ENCODE data around the genes KDM5B and ADIPOR1.

- PRO-cap: no peak
These were observed 46.5 kb downstream of the ELF3 start for GRCh38 chr1:202056832-202057287.

DNA sequence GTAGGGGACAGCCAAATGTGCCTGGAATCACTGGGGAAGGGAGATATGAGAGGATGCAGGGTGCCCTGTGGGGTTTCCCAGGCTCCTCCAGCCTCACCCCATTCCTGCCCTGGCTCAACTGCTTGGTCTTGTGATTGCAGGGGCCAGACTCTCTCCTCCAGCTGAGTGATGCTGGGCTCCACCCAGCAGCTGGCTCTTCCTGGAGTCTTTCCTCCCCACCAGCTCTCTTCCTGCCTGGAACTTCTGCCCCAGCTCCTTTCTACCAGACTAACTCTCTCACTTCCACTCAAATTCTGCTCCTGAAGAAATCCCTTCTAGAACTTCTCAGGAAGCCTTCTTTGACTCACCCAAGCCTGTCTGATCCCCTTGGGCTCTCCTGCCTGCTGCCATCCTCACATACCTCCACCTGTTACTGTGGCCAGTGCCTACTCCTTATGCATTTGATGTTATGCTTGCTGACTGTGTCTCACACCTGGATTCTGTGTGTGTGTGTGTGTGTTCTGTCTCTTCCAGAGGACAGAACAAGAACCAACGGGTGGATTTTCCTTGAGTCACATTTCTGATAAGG, 9.2 kb upstream of the GPR37L1 start:
- PRO-cap: no peak

DNA sequence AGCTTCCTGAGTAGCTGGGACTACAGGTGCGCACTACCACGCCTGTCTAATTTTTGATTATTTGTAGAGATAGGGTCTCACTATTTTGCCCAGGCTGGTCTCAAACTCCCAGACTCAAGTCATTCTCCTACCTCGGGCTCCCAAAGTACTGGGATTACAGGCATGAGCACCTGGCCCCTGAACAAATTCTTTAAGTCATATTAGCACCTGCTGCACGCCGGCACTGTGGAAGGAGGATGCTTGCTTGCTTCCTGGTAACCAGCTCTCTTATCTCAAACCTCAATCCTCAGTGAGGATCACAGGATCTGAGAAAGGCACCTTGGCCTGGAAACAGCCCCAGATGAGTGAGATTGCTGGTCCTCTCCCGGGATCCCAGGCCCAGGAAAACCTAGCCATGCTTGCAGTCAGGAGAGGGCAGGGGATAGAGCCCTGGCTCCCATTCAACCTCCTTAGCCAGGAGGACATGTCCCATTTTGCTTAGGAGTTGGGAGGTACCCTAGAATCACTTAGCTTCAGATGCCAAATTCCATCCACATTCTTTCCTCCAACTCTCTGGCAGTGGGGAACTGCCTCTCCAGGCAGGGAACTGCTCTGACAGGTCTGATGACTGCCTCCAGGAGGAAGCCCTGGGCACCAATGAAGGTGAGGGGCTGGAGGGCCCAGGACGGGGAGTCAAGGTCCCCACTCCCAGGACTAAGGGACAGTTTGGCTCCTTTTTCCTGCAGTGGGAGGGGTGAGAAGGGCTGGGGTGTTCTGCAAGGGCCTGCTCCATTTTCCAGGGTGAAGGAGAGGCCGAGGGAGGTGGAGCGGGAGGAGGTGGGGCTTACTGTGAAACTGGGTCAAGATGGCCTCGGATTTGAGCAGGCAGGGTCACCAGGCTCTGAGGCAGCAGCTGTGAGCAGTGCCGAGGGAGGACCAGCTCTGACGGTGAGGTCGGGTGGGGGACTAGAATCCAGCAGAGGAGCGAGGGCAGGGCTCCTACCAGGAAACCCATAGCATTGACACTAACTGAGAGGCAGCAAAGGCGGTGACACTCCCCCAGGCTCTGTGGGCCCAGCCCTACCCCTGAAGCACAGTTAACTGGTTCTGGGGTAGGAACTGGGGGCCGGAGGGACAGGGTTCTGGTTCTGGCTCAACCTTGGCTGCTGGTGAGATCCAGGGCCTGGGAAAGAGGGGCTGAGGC, 9.5 kb downstream of the GPR37L1 start:
- PRO-cap: bidirectional peak, plus-strand start at position 901 of the sequence, minus-strand start at position 775 of the sequence

- PRO-cap: no peak
These were observed 10.3 kb downstream of the GPR37L1 start for GRCh38 chr1:202133059-202133355.

DNA sequence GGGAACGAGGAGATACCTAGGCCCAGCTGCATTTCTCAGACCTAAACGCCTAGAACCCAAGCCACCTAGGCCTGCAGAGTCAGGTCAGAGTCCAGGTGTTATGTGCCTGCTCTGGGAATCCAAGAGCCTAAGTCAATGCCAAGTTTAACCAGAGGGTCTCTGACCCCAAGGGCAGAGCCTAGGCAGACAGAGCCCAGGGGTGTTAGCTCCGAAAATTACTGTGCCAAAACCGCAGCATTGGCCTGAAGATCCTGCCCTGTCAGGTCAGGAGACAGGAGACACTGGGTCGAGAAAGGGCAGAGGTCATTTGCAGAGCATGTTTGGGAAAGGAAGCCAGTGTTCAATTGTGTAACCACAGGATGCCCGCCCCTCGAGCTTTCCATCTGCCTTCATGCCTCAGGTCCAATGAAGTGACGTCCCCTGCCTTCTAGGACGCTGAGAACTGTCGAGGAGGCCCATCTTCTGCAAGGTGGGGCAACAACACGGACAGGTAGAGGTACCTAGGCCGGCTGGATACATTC, 1.6 kb downstream of the ARL8A start:
- PRO-cap: unidirectional peak, plus-strand start at position 438 of the sequence

- PRO-cap: no peak
These were observed 1.3 kb downstream of the ARL8A start for GRCh38 chr1:202143387-202143568.

DNA sequence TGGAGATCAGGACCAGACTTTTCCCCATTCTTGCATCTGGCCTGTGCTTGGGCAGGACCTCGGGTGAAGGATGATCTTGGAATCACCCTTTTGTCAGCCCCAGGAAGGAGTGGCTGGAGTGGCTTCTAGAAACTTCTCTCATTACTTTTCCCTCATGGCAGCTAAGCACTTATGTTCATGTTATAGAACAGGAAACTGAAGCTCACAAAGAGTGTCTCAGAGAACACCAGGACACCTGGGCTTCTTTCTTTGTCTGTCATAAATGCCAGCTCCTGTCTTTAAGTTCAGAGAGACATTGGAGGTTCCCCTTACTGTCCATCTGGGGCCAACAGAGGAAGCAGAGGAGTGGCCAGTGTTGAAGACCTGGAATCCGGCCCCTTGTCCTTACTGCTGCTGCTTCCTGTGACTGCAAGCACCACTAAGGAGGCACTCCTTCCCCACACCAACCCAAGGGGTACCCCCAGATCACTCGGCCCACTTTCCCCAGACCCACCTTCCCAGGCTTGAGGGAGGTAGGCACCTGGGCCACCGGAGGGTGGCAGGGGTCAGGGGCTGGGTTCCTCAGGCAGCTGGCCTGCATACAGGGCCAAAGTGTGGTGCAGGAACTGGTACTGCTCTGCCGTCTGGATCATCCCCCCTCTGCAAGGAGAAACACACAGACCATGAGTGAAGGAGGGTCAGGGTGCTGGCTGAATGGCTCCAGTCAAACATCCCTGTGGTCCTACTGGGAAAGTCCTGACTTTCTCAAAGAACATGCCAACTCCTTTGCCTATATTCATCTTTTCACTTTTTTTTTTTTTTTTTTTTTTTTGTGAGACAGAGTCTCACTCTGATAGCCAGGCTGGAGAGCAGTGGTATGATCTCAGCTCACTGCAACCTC, 3.8 kb upstream of the ARL8A start:
- PRO-cap: no peak

DNA sequence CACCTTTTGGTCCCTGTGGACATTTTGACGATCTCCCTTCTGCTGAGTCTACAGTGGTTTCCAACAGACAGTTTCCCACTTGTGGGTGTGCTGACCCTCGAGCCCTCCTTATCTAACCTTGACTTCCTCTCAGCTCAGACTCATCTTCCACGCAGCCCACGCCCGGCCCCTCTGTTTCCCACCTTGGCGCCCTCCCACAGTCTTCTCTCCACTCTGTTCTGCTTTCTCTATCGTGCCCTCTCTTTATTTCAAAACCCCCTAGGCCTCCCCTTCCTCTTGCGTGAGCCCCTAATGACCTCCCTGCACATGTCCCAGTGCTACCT, 6.1 kb upstream of the ARL8A start:
- PRO-cap: no peak

DNA sequence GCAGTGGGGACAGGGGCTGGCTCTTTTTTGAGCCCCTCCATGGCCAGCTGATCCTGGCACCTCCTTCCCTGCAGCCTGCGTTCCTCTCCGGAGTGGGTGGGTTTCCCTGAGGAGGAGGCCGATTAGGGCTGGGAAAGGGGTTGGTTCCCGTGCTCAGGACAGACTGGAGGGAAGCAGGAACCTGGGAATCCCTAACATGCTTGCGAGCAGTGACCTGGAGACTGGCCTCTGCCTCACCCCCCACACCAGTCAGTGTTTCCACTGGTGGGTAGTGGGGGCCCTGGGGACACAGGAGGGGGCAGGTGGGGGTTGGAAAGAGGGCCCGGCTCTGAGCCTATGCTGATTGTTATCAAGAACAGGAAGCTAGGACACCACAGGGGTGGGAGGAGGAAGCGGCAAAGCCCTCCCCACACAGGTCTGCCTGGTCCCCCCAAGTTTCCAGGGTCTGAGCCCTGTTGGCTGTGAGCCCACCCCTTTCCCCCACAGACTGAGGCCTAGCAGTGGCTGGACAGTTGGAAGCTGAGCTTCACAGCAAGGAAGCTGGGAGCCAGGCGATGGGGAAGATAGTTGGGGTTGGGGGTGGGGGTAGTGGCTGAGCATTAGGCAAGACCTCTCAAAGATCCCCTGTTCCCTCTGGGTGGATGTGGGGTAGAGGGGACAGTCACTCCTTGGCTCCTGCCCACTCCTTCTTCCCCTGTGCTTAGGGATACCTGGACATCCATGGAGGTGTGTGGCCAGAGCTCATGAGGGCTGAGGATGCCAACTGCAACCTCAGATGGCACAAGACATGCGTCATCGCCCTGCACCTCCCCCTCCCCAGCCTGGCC, 1.7 kb upstream of the PTPN7 start:
- PRO-cap: no peak

GRCh38 chr1:202525657-202526741, 177.5 kb downstream of the PPP1R12B start:
- PRO-cap: no peak

- PRO-cap: no peak
These were observed 167.7 kb downstream of the SYT2 start for GRCh38 chr1:202542400-202543189.

GRCh38 chr1:202565997-202566806, 144.1 kb downstream of the SYT2 start:
- PRO-cap: no peak

DNA sequence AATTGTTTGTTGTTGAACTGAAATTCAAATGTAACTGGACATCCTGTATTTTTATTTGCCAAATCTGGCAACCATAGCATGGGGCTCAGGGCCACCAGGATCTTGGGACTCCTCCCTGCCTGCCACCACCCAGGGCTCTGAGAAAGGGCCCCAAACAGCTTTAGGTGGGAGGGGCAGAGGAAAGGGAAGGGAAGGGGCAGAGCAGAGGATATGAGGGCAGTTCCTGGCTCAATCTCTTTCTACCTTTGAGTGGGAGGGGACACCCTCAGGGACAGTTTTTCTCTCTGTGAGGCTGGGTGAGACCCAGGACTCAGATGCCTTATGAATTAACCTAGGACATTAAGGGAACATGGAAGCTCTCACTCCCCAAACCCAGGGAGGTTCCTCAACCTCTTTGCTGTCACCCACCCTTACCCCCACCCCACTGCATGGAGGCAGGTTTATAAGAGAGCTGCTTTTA, 117.3 kb downstream of the SYT2 start:
- PRO-cap: no peak

DNA sequence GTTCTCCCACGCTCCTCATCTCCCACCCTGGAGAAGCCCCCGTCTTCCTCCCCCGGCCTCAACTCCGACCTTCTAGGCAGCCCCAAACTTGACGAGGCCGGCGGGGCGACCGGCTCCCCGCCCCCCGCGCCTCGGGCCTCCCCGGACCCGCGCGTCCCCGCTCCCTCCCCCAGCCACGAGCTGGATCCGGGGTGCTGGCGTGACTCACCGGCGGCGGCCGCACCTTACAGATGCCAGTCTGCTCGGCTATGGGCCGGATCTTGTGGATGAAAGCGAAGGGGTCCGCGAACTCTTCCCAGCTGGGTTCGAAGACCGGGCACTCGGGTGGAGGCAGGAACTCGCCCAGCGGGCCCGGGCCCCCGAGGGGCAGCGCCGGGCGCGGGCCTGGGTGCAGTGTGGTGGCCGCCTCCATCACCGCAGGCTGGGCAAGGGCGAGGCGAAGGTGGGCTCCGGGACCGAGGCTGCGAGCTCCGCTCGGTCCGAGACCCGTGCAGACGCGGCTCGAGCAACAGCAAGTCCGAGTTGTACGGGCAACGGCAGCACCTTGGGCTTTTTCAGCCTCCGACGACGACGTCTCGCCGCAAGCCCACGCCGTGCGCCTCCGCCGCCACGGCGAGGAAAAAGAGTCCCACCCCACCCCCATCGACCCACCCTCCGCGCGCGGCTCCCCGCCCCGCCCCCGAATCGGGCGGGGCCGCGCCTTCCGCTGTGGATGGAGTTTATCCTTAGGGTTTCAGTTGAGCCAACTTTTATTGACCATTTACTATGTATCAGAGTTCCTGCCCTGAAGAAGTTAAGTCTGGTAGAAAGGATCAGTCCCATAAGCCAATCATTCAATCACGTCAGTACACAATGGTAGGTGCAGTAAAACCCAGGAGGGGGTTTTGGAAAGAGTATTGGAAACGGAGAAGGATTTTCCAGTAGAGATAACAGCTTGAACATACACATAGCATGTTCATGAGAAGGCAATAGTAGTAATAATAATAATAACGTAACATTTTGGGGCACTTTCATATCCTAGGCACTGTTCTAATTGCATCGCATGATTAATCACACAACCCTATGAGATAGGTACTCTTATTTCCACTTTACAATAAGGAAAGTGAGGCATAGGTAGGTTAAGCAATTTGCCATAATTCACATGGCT, at the start of gene KDM5B:
Gene KDM5B (minus strand): TSS at position 528 of the 1,147 bp plus-strand sequence.
- PRO-cap: unidirectional peak, minus-strand start at position 524 of the sequence

GRCh38 chr1:202865304-202865692, 23.7 kb downstream of the RABIF start:
- PRO-cap: no peak

DNA sequence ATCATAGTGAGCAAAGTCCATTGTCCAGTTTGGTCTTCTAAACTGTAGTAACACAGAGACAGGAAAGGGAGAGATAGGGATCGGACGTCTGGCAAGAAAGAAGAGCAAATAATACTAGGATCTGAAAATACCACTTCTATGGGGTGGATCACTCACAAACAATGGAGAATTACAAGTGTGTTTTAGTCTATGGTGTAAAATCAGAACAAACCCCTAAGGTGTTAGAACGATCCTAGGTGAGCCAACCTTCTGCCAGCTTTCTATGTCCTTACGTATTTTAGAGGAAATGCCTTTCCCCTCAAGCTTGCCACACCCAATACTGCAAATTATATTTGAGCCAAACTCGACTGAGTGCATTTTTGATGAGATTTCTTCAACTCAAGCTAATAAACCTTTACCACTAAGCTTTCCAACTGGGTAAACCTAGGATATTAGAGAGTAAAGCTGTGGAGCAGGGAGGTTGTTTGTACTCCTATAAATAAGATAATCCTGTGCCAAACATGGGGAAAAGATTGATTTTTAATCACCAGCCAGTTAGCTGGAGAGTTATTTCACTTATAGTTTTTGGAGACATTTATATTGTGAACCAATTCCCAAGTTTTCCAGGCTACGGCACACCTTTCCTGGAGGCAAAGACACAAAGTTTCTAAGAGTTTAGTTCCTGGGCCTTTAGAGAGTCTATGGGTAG, 3.7 kb downstream of the ADIPOR1 start:
- PRO-cap: no peak

GRCh38 chr1:202957386-202958680, at the start of gene ADIPOR1:
Gene ADIPOR1, minus strand, starts transcription at chr1:202958312.
- PRO-cap: unidirectional peak, minus-strand start at chr1:202957979; bidirectional peak, plus-strand start at chr1:202958519, minus-strand start at chr1:202958291

DNA sequence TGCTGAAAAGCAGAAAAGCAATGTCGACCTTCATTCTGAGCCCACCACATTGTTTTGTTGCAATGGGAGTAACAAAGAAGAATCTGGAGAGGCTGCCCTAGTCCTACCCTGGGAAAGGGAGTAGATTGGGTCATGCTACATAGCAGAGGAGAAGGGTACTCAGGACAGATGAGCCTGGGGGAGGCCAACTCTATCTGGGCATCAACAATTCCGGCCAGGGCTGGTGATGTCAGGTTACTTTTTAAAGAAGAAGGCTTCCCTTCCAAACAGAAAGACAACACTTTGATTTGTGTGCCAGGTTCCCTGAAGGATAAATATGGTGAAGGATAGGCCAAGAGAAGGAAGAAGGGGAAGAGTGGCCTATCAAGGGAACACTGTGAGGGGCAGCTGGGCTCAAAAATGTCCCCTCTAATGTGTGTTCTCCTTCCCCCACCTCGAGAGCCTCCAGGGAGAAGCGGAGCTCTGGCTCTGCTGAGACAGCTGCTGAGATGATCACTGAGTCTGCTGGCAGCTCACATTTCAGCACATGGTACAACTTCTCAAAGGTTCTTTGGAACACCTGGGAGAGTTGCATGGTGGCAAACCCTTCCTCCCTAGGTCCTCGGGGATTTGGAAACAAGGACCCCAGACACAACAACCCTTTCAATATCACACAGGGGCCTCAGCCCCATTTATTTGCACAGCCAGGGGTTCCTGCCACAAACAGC, 3.3 kb upstream of the ADIPOR1 start:
- PRO-cap: no peak

DNA sequence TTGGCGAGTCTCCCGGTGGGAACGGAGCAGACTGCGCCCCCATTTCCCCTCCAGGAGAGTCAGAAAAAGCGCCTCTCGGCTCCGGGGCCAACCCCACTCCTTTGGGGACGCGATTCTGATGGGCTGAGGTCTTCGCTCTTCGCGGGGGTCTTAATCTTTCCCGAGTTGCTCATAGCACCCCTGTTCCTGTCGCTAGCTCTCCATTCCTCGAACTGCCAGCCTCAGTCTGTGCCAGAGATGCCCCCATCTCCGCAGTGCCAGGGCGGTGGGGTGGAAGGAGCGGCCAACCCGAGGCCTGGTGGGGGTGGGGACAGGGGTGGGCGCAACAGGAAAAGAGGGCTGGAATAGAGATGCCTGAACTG, 604 bp downstream of the PPFIA4 start:
- PRO-cap: no peak

- PRO-cap: no peak
These were observed 2.8 kb downstream of the MYOG start for GRCh38 chr1:203082908-203083441.